Adrenal gland (tissue), 7 donors: ENCODE results near the gene SNAI1.

GRCh38 chr20:49813523-49814196 lies 1.0 kb downstream of the SLC9A8 start:
- PRO-cap, 3 experiments, result no peak in any of the 3 experiments
- RAMPAGE, long total RNA, 4 experiments, result no peak in any of the 4 experiments
- RRBS, result no CpG with 5 or more reads among the region's 6 CpGs

DNA sequence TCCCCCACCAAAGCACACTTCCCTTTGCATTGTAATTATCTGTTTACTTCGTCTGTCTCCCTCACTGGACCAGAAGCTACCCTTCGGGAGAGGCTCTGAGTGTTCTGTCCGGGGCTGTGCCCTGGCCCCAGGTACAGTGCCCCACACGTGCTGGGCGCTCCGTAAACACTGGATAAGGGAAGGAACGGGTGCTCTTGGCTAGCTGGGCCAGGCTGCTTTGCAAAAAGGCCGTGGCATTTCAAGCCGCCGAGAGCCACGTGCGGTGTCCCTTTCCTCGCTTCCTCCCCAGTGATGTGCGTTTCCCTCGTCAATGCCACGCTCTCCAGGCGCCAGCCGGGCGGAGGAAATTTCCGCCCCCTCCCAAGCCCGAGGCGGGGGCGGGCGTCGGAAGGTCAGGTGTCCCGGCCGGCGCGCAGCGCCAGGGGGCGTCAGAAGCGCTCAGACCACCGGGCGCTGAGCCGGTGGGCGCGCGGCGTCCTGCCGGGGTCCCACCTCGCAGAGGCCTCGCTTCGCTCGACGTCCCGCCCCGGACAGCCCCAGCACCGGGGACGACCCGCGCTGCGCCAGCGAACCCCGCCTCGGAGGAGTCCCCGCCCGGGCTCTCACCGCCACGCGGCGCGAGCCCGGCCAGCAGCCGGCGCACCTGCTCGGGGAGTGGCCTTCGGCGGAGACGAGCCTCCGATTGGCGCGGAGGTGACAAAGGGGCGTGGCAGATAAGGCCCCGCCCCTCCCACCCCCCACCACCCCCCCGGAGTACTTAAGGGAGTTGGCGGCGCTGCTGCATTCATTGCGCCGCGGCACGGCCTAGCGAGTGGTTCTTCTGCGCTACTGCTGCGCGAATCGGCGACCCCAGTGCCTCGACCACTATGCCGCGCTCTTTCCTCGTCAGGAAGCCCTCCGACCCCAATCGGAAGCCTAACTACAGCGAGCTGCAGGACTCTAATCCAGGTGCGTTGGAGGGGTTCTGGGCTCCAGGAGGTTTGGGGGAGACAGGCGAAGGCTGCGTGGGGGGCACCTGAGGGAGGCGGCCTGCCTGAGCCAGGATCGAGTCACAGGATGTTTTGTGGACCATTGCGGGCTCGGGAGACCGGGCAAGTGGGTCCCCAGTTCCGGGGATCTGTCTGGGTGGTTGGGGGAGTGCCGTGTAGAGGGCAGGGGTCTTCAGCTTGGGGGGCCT lies at the start of gene SNAI1:
SNAI1 (plus strand) TSS at position 787 of the 1,177 bp plus-strand sequence.
- PRO-cap, 3 experiments, result peak in 3 of 3 experiments; most common plus-strand start position 787 of the sequence (in 3); most common minus-strand start position 295 of the sequence (in 2)
- RAMPAGE, long total RNA, 4 experiments, result start-site peak on the plus strand in 3 of 4 experiments, centred at positions 786 to 922 of the sequence, 5 to 42 reads per replicate
- RRBS, result 4% methylated on average over 41 of the region's 104 CpGs

GRCh38 chr20:49987660-49988451 lies 5.1 kb downstream of the SNAI1 start:
- PRO-cap, 3 experiments, result peak in 1 of 3 experiments; most common plus-strand start chr20:49987682 (in 1)
- RAMPAGE, long total RNA, 4 experiments, result no peak in any of the 4 experiments
- RRBS, result no CpG with 5 or more reads among the region's 20 CpGs

DNA sequence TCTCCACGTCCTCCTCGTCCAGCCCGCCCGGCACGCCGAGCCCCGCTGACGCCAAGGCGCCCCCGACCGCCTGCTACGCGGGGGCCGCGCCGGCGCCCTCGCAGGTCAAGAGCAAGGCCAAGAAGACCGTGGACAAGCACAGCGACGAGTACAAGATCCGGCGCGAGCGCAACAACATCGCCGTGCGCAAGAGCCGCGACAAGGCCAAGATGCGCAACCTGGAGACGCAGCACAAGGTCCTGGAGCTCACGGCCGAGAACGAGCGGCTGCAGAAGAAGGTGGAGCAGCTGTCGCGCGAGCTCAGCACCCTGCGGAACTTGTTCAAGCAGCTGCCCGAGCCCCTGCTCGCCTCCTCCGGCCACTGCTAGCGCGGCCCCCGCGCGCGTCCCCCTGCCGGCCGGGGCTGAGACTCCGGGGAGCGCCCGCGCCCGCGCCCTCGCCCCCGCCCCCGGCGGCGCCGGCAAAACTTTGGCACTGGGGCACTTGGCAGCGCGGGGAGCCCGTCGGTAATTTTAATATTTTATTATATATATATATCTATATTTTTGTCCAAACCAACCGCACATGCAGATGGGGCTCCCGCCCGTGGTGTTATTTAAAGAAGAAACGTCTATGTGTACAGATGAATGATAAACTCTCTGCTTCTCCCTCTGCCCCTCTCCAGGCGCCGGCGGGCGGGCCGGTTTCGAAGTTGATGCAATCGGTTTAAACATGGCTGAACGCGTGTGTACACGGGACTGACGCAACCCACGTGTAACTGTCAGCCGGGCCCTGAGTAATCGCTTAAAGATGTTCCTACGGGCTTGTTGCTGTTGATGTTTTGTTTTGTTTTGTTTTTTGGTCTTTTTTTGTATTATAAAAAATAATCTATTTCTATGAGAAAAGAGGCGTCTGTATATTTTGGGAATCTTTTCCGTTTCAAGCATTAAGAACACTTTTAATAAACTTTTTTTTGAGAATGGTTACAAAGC lies 1.4 kb downstream of the CEBPB start:
- PRO-cap, 3 experiments, result peak in 3 of 3 experiments; most common plus-strand start position 147 of the sequence (in 3); most common minus-strand start position 687 of the sequence (in 3)
- RAMPAGE, long total RNA, 4 experiments, result start-site peak on the plus strand in 1 of 4 experiments, centred at position 607 of the sequence, 22 reads per replicate
- RRBS, result under 1% methylated on average over 43 of the region's 88 CpGs

GRCh38 chr20:50192675-50193446 lies 2.2 kb downstream of the CEBPB start:
- PRO-cap, 3 experiments, result peak in 3 of 3 experiments; most common plus-strand start chr20:50192943 (in 1); most common minus-strand start chr20:50193011 (in 3)
- RAMPAGE, long total RNA, 4 experiments, result no peak in any of the 4 experiments
- RRBS, result 7% methylated on average over 4 of the region's 10 CpGs

- PRO-cap, 3 experiments, result no peak in any of the 3 experiments
- RAMPAGE, long total RNA, 4 experiments, result no peak in any of the 4 experiments
- RRBS, result no CpG with 5 or more reads among the region's 6 CpGs
Observed at GRCh38 chr20:50240190-50240397, 49.5 kb downstream of the CEBPB start.

GRCh38 chr20:50244287-50245052 lies 53.8 kb downstream of the CEBPB start:
- PRO-cap, 3 experiments, result no peak in any of the 3 experiments
- RAMPAGE, long total RNA, 4 experiments, result no peak in any of the 4 experiments
- RRBS, result no CpG with 5 or more reads among the region's 11 CpGs

DNA sequence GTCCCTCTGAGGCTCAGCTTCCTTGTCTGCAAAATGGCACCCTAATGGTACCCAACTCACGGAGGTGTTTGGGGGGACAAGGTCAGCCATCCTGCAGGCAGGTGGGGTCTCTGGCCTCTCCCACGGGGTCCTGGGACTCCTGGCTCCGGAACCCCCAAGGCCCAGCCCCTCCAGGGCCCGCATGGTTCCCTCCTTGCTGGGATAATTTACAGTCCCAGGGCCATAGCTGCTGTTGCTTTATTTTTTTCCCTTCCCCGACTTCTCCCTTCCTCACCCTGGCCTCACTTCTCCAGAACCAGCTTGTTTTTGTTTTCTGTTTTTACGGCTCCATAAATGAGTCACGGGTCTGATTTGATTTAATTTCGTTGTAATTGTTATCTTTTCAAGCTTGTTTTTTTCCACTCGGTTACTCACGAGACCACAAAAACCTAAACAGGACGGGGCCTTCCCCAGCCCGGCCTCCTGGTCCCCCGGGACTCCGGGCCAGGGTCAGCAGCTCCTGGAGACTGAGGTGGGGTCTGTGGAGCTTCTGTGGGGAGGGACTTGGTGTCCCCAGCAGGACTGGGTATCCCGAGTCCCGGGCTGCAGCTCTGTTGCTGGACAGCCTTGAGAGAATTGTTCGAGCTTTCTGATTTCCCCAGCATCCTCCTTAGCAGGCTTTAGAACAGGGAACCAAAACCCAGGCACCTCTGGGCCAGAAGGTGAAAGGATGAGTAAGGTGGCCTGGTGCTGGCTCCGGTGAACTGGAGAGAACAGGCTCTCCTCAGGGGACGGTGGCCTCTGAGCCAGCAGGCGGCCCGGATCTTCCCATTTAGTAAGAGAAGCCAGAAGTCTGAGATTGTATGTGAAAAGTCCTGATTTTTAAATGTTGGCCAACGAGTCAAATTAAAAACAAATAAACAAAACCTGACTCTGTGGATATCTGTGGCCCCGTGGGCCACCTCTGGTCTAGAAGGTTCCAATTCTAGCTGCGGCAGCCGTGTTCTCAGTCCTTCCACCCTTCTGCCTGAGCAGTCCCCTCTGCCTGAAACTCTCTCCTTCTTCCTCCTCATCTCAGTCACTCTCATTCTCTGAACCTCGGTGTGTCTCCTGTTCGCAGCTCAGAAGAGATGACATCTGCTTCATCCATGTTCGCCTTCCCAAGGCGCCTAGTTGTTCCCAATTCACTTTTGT lies 95.0 kb downstream of the CEBPB start:
- PRO-cap, 3 experiments, result peak in 3 of 3 experiments; most common plus-strand start position 423 of the sequence (in 2); most common minus-strand start position 282 of the sequence (in 2)
- RAMPAGE, long total RNA, 4 experiments, result no peak in any of the 4 experiments
- RRBS, result 85% methylated on average over 7 of the region's 29 CpGs

DNA sequence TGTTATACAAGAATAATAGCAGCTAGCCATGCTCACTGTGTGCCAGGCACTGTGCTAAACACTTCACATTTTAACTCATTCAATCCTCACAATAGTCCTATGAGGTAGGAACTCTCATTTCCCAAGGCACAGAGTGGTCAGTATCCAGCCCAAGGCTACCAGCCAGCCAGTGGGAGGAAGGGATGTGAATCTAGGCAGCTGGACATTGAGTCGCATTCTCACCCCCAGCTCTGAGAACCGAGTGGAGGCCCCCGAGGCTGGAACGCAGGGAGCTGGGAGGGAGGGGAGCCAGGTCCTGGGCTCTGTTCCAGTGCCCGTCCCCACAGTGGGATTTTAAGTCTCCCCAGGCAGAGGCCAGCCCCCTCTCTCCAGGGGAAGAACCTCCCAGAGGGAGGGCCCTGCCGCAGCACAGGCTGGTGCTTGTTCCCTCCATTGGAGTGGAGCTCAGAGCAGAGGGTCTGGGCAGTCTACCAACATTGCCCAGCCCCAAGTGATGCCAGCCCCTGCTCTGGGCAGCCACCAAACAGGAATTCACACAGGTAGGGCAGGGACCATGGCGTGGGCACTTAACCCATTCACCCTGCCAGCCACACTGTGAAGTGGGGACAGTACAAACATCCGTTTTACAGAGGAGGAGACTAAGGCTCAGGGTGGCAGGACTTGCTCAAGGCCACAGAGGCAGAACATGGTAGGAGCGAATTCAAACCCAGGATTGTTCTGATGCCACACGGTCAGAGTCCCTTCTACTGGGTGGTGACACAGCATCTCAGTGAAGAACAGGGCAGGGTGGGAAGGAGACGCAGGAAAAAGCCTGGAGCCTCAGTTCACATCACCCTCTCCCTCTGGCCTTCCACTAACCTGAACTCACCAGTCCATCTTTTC lies 131.4 kb downstream of the CEBPB start:
- PRO-cap, 3 experiments, result no peak in any of the 3 experiments
- RAMPAGE, long total RNA, 4 experiments, result no peak in any of the 4 experiments
- RRBS, result no CpG with 5 or more reads among the region's 11 CpGs

DNA sequence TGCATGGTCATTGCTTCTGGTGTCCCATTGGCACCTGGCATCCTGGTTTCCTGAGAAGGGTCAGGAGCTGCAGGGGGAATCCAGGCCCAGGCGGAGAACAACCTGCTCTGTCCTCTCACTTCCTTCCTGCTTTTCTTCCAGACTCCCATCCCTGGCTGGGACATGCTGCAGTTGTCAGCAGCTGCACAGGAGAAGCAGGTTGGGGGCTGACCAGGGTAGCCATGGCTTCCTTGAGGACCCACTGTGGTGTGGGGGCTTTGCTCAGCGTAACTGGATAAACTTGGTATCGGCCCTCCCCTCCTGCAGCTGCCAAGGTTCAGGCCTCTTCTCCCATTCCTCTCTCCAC lies 155.2 kb downstream of the CEBPB start:
- PRO-cap, 3 experiments, result peak in 2 of 3 experiments; most common plus-strand start position 170 of the sequence (in 2); most common minus-strand start position 109 of the sequence (in 1)
- RAMPAGE, long total RNA, 4 experiments, result no peak in any of the 4 experiments
- RRBS, result no CpG with 5 or more reads among the region's 3 CpGs

GRCh38 chr20:50372564-50373054 lies 137.6 kb upstream of the PTPN1 start:
- PRO-cap, 3 experiments, result no peak in any of the 3 experiments
- RAMPAGE, long total RNA, 4 experiments, result no peak in any of the 4 experiments
- RRBS, result no CpG with 5 or more reads among the region's 6 CpGs

- PRO-cap, 3 experiments, result no peak in any of the 3 experiments
- RAMPAGE, long total RNA, 4 experiments, result no peak in any of the 4 experiments
- RRBS, result no CpG with 5 or more reads among the region's 10 CpGs
Observed at GRCh38 chr20:50381959-50382629, 128.1 kb upstream of the PTPN1 start.

DNA sequence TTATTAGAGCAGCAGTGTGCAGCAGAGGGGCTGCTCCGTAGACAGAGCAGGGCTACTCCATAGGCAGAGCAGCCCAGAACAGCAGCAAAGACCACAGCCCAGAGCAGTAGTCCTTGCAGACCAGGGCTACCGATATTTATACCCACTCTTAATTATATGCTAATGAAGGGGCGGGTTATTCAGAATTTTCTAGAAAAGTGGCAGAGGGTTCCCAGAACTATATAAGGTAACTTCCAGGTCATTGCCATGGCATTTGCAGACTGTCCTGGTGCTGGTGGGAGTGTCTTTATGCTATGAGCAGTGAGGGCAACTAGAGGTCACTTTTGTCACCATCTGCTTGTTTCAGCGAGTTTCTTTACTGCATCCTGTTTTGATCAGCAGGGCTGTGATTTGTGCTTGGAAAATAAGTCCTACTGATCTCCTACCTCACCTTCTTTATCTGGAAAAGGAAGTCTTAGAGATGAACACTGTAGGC lies 39.8 kb upstream of the PTPN1 start:
- PRO-cap, 3 experiments, result peak in 2 of 3 experiments; most common minus-strand start position 106 of the sequence (in 2)
- RAMPAGE, long total RNA, 4 experiments, result no peak in any of the 4 experiments
- RRBS, result no CpG with 5 or more reads among the region's 4 CpGs

DNA sequence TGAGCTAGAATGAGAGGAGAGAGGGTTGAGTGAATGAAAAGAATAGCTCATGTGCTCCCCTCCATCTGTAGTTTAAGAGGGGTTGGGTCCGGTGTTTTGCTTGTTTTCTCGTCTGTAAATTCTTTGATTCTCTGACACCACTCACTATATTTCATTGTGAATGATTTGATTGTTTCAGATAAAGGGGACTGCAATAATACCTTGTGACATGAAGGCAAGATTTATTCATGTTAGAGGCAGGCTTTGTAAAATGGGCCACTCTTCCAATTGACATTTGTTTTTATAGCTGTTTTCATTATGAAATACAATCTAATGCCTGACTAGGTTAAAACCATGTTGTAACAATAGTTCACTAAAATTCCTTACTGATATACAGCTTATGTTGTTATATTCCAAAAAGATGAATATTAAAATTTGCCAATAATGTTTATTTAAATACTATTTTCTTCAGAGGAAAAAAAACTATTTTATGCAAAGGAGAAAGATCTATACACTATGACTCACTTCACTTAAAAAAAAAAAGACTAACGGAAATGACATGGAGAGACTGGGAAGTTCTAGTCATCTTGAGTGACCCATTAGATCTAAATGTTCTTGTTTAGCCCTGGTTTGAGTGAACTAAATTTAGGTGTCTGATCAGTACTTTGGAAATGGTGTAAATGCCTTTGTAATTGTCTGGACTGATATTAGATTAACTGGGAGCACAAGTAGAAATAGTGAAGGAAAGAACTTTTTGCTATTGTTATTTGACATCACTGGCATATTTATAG lies 3.4 kb downstream of the PTPN1 start:
- PRO-cap, 3 experiments, result peak in 1 of 3 experiments; most common minus-strand start position 74 of the sequence (in 1)
- RAMPAGE, long total RNA, 4 experiments, result no peak in any of the 4 experiments
- RRBS, result no CpG with 5 or more reads among the region's 3 CpGs

GRCh38 chr20:50514599-50515230 lies 4.5 kb downstream of the PTPN1 start:
- PRO-cap, 3 experiments, result no peak in any of the 3 experiments
- RAMPAGE, long total RNA, 4 experiments, result no peak in any of the 4 experiments
- RRBS, result no CpG with 5 or more reads among the region's 5 CpGs

GRCh38 chr20:50516406-50517090 lies 6.4 kb downstream of the PTPN1 start:
- PRO-cap, 3 experiments, result no peak in any of the 3 experiments
- RAMPAGE, long total RNA, 4 experiments, result no peak in any of the 4 experiments
- RRBS, result no CpG with 5 or more reads among the region's 4 CpGs

GRCh38 chr20:50546653-50547233 lies 36.6 kb downstream of the PTPN1 start:
- PRO-cap, 3 experiments, result no peak in any of the 3 experiments
- RAMPAGE, long total RNA, 4 experiments, result no peak in any of the 4 experiments
- RRBS, result 16% methylated on average over 2 of the region's 4 CpGs

DNA sequence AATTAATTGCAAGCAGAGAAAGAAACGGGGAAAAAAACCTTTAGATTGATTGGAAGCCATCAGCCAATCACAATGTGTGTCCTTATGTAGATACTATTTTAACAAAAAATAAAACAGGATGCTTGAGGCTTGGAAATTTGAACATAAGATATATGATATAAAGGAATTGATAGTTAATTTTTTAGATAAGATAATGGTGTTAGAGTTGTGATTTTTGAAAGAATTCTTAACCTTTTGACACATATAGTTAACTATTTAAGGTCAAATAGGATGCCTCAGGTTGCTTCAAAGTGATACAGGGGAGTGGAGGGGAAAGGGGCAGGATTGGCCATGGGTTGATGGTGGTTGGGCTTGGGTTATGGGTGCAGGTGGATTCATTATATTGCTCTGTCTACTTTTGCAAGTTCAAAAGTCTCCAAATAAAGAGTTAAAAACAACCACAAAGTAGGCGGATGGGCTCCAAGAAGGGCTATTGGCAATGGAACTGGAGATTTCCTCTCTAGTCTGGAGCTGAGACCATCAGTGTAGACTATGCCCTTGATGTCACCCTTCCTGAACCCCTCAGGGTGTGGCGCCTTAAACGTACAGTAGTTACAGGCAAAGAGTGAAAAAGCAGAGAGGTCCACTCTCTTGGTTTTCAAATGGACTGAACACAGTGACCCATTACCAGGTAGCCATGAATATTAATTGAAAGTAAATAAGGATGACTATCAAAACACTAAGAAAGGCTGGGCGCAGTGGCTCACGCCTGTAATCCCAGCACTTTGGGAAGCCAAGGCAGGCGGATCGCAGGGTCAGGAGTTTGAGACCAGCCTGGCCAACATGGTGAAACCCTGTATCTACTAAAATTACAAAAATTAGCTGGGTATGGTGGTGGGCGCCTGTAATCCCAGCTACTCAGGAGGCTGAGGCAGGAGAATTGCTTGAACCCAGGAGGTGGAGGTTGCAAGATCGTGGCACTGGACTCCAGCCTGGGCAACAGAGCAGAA lies 81.2 kb downstream of the PTPN1 start:
- PRO-cap, 3 experiments, result no peak in any of the 3 experiments
- RAMPAGE, long total RNA, 4 experiments, result no peak in any of the 4 experiments
- RRBS, result no CpG with 5 or more reads among the region's 10 CpGs

GRCh38 chr20:50625964-50626281 lies 65.4 kb downstream of the RIPOR3 start:
- PRO-cap, 3 experiments, result no peak in any of the 3 experiments
- RAMPAGE, long total RNA, 4 experiments, result no peak in any of the 4 experiments
- RRBS, result no CpG with 5 or more reads among the region's 10 CpGs

- PRO-cap, 3 experiments, result no peak in any of the 3 experiments
- RAMPAGE, long total RNA, 4 experiments, result no peak in any of the 4 experiments
- RRBS, result no CpG with 5 or more reads among the region's 1 CpG
Observed at GRCh38 chr20:50646409-50646872, 44.9 kb downstream of the RIPOR3 start.